Myometrial cell (primary cell): ENCODE data around the genes LSMEM2, HYAL3, ZMYND10, TMEM115 and DOCK3.

- RAMPAGE, long total RNA = no peak
Observed at GRCh38 chr3:50238614-50239121, 2.7 kb downstream of the GNAI2 start.

DNA sequence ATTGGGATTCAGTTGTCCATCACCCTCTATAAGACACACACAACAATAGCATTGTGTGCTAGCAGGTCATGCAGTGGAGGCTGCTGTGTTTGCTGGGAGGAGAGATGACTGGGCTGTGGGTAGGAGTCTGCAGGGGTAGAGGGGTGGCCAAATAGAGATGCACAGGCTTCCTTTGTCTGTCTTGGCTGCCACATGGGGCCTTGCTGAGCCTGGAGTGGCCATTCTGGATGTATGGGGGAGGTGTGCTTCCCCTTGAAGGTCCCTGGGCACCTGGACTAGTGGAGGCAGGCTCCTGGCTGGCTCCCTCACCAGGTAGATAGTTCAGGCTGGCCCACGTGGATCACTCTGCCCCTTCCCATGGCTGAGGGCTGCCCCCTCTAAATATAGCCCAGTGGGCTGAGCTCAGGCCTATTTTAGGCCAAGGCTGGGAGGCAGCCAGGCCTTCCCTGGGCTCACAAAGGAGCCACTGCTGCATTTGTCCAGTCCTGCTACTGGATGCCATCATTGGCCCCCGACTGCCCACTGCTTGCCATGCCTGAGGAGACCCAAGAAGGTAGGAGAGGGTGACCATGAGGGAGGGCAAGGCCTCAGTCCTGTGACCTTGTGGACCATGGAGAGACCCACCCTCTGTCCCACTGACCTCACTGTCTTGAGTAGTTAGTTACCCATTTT, at the start of gene LSMEM2:
Gene LSMEM2, plus strand, starts transcription at position 469 of the 672 bp plus-strand sequence.
- RAMPAGE, long total RNA = no peak

DNA sequence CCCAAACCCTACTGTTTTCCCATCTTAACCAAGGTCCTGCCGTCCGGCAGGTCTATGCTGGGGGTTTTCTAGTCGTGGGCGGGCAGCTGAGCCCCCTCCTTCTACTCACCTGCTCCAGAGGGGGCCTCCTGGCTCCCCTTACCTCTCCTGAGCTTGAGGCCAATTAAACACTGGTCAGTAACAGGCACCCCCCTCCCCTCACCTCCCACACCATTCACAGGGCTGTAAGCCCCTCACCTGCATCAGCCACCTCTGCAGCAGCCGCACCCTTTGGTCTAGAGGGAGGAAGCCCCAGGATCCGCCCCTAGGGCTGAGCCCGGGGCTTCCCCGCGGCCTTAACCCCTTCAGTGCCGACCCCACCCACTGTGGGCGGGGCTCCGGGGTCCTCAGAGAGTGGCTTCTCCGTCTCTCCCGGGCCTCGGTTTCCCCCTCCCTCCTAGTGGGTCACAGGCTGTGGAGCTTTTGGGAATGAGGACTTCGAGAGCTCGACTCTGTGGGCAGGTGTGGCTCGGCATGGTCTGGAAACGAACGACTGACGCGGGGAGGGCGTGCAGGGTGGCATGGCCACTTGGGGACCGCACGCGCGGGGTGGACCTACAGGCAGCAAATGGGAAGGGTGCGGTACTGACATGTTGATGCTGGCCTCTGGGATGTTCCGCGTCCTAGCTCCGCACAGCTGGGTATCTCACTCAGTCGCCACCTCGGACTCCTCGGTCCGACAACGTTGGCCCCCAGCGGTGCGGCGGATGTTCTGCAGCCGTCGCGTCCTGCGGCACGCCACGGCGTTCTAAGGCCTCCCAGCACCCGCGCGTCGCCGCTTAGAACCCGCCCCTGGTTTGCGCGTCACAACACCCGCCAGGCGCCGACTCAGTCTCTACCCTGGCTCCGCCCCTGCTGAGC, at the start of gene HYAL3:
Gene HYAL3, minus strand, starts transcription at position 822 of the 900 bp plus-strand sequence.
- RAMPAGE, long total RNA = start-site peak on the minus strand centred at position 291 of the sequence, 44 bp wide, 56 and 26 reads in 2 replicates; start-site peak on the minus strand centred at position 750 of the sequence, 80 bp wide, 72 and 34 reads in 2 replicates

GRCh38 chr3:50339696-50340119, 928 bp downstream of the RASSF1 start:
- RAMPAGE, long total RNA = no peak

DNA sequence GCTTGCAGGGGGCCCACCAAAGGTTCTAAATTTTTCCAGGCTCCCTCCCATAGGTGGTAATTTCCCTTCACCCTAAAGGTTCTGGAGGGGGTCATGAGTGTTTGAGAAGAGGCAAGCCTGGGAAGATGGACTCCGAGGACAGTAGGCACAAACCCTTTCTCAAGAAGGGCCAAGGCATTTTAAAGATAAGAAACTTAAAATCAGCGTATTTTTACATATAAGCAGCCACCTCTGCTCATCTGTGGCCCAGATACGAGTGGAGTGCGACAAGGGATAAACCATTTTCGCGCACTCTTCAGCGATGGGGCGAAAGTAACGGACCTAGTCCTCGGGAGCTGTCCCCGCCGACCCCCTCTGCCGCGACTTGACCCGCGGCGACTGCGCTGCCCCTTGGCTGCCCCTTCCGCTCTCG, 510 bp downstream of the RASSF1 start:
- RAMPAGE, long total RNA = no peak

DNA sequence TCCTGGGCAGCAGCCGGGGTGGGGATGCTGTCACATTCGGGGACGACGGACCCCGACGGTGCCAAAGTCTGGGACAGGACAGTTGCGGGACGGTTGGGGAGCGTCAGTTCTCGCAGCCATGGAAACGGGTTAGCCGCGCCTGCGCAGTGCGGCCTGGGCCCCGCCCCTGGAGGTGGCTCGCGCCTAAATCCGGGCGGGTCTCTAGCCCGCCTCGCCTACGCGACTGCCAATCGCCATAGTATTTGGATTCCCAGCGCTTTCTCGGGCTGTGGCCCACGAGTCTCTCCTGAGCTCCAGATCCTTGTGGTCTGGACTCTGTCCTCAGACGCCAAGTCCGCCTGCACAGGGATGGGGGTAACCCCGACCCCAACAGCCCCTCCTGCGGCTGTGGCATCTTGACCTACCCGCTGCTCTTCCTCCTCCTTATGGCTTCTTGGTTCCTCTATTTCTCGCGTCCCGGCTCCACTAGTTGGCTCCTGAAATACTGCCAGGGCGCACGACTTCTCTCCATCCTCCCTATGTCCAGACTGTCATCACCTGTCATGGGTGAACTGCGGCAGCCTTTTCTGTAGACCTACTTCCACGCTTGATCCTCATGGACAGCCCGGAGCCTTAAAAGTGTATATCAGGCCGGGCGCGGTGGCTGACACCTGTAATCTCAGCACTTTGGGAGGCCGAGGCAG, at the start of gene ZMYND10:
Gene ZMYND10, minus strand, starts transcription at position 131 of the 683 bp plus-strand sequence.
- RAMPAGE, long total RNA = no peak

DNA sequence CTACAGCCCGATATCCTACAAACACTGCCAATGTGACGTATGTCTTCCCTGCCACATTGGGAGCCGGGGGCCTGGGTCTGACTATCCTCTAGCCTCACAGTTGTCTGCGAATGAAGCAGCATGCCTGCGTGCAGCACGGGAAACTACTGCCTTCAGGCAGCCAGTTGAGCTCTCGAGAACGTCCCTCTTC, 324 bp downstream of the NPRL2 start:
- RAMPAGE, long total RNA = no peak

DNA sequence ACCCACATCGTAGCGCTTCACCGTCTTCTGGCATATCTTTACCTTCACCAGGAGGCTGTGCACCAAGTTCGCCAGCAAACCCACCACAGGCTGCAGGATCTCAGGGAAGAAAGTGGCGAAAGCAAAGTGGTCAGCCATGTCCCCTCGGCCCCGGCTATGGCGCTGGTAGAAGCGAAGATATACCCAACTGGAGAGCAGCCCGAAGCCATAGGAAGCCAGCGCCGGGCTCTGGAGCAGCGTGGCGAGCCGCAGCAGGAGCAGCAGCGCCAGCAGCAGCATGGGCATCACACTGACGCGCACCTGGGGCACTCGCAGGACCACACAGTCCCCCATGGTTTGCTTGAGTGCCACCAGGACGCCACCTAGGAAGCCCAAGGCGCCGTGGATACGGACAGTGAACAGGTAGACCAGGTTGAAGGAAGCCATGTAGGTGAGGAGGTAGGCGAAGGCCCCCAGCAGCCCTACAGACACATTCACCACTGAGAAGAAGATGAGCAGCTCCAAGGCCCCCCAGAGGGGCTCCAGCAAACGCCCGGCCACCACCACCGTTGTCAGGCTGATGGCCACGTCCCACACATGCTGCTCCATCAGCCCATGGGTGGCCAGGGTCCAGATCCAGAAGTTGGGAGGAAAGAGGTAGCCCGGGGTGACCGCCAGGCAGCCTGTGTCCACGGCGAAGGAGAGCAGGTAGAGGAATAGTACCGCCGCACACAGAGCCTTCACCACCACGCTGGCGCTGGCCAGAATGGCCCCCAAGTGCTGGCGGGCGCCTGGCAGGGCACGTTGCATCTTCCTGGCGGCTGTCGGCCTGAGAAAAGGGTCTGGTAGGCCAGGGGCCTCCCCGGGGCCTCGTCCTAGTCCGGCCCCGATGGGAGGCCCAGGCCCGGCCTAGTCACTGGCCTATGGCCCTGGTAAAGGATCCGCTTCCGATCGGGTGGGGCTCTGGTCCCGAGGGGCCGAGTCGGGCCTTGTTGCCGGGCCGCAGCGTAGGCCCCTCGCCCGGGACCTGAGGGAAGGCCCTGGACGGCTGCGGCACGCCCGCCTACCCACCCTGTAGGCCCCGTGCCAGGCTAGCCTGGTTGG, 705 bp downstream of the TMEM115 start:
- RAMPAGE, long total RNA = no peak

- RAMPAGE, long total RNA = start-site peak on the minus strand at chr3:50359468-50359532, 1,509 and 1,481 reads in 2 replicates
Observed at GRCh38 chr3:50359358-50359858, at the start of gene TMEM115. Gene TMEM115 (minus strand): TSS chr3:50359521.

DNA sequence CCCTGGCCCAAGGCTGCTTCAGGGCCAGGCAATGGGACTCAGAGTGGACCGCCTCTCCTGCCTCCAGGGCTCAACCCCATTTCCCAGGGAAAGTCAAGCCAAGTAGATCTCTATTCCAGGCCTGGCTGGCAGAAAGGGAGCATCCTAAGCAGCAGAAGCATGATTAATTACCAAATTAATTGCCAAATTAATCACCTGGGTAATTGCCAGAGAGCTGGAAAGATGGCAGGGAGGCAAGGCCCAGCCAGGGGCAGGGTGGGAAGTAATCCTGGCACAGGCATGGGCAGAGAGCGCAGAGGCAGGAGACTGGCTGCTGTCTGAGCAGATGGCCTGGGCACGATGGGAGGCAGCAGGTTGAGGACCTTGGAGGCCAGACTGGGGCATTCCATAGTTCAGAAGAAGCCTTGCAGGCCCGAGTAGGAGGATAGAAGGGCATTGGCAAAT, 20.5 kb downstream of the C3orf18 start:
- RAMPAGE, long total RNA = no peak

GRCh38 chr3:50587119-50587928, 18.0 kb downstream of the HEMK1 start:
- RAMPAGE, long total RNA = no peak

DNA sequence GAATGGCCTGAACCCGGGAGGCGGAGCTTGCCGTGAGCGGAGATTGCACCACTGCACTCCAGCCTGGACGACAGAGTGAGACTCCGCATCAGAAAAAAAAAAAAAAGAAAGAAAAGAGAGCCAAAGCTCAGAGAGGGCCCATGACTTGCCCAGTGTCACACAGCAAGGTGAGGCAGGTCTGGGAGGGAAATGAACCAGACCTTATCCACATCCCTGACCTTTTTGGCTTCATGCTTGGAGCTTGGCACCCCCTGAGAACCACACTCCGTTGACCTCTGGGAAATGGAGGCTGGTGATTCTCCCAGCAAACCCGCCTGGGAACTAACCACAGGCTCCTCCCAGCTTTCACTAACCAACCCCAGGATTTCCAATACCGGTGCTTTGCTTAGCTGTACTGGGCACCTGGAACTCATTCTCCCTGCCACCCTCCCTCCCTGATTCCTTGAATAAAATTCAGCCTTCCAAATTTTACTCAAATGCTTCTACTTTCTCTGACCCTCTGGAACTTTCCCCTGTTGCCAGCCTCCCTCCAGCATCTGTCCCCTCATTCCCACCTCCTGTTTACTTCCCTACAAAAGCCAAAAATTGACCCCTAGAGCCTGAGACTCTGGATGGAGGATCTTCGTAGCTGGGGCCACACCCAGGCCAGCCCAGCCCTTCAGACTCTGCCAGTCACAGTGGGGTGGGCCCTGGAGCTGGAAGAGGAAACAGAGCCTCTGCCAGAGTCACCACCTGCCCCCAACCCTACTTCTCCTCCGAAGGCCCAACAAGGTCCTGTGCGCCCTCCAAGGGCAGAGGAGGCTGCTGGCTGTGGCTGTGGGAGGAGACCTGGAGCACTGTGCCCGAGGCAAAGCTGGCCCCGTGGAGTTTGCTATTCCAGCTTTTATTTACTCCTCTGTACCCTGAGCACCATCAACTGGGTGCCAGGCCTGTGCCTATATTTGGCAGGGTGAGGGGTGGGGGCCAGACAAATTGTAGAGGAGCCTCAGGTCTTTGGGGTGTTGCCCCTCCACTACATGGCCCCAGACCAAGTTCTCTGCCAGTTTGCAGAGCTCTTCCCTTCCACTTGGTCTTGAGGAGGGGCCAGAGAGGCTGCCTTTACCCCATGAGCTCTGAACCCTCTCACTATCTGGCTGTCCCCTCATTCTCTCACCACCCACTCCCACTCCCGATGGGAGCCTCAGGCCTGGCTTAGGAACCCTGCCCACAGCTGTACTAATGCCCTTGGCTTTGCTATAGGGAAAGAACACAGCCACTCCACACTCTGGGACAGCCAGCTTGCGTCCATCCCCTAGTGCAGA, 19.1 kb downstream of the CISH start:
- RAMPAGE, long total RNA = no peak

GRCh38 chr3:50602089-50602275, 9.6 kb downstream of the CISH start:
- RAMPAGE, long total RNA = no peak

- RAMPAGE, long total RNA = no peak
Observed at GRCh38 chr3:50636840-50637176, 19.9 kb downstream of the MAPKAPK3 start.

DNA sequence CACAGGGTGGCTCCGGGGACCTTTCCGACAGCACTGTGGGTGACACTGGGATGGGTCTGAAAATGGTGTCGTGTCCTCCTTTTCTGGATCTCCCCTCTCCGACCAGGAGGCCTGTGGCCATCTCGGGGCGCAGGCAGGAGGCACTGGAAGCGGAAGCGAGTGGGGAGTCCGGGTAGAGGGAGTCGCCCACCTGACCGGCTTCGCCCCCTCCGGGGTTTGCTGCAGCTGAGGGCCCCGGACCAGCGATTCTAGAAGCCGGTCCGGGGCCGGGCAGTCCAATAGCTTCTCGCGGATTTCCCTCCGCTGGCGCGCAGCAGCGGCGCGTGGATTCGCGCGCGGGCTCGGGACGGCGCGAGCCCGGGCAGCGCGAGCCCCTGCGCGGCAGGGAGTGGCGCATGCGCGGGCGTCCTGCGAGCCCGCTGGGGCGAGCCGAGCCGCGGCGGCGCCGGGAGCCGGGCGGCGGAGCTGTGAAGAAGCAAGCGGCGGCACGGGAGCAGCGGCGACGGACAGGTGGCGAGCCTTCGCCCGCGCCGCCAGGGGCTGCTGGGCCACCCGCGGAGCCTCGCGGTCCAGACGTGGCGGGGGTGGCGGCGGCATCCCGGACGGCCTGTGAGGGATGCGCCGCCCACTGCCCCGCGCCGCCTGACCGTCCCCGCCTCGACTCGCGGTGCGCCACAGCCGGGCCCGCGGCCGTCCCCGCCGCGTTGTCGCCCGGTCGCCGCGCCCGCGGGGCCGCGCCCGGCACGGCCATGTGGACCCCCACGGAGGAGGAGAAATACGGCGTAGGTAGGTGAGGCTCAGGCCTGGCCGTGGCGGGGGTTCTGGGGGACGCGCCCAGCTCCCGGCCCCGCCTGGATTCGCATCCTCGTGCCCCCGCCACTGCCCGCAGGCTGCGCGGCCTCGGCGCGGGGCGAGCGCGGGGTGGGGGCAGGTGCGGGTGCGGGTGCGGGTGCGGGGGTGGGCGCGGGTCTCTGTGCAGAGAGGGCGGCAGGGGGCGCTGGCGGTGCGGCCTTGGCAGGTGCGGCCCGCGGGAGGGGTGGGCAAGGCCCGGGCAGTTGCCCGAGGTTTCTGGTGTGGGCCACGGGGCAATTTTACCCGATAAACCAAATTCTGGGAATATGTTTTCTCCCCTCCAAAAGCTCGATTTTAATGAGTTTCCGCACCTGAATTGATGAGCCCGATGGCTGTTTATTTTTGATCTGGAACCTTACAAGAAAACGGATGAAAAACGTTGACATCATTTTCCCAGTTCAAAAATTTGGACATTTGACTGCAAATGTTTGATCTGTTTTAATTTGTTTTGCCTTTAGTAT, at the start of gene DOCK3:
Gene DOCK3, plus strand, starts transcription at position 413 of the 1,313 bp plus-strand sequence.
- RAMPAGE, long total RNA = no peak

- RAMPAGE, long total RNA = no peak
Observed at GRCh38 chr3:51340259-51341064, 44.6 kb upstream of the MANF start.

DNA sequence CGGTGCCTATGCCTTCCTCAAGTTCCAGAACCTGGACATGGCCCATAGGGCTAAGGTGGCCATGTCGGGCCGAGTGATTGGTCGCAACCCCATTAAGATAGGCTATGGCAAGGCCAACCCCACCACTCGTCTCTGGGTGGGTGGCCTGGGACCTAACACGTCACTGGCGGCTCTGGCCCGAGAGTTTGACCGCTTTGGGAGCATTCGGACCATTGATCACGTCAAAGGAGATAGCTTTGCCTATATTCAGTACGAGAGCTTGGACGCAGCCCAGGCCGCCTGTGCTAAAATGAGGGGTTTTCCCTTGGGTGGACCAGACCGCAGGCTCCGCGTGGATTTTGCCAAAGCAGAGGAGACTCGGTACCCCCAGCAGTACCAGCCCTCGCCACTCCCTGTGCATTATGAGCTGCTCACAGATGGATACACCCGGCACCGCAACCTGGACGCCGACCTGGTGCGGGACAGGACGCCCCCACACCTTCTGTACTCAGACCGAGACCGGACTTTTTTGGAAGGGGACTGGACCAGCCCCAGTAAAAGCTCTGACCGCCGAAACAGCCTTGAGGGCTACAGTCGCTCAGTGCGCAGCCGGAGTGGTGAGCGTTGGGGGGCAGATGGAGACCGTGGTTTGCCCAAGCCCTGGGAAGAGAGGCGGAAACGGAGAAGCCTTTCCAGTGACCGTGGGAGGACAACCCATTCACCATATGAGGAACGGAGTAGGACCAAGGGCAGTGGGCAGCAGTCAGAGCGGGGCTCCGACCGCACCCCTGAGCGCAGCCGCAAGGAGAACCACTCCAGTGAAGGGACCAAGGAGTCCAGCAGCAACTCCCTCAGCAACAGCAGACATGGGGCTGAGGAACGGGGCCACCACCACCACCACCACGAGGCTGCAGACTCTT, 1.7 kb downstream of the RBM15B start:
- RAMPAGE, long total RNA = no peak

GRCh38 chr3:51413739-51414237, 22.7 kb downstream of the RBM15B start:
- RAMPAGE, long total RNA = no peak

DNA sequence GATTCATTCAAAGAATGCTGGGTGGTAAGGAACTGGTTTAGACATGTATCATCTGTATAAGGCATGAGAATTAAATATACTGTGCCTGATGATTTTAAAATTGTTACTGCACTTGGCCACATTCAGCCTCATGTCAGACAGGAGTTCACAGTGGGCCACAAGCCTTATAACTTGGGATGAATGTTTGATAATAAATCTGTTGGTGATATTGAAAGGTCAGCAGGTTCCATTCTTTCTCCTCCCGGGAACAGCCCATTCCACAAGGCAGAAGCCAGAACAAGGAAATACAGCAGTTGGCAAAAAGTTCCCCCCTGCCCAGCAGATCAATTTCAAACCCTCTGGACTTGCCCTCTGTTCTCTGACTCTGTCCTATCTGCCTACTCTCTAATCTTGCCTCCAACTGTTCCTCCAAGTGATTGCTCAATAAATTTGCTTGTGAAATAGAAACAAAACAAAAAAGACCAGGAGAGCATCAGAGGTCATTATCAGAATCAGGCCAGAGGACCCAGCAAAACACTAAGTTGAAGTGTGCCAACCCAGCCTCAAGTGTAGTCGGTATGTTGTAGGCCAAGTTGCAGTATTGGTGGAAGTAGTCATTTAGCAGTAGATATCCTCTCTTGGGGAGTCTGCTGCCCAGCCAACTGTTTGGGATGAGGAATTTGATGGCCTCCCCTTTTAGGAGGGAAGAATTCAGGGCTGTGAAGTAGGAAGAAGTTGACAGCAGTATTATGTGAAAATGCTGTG, 49.6 kb upstream of the TEX264 start:
- RAMPAGE, long total RNA = no peak

DNA sequence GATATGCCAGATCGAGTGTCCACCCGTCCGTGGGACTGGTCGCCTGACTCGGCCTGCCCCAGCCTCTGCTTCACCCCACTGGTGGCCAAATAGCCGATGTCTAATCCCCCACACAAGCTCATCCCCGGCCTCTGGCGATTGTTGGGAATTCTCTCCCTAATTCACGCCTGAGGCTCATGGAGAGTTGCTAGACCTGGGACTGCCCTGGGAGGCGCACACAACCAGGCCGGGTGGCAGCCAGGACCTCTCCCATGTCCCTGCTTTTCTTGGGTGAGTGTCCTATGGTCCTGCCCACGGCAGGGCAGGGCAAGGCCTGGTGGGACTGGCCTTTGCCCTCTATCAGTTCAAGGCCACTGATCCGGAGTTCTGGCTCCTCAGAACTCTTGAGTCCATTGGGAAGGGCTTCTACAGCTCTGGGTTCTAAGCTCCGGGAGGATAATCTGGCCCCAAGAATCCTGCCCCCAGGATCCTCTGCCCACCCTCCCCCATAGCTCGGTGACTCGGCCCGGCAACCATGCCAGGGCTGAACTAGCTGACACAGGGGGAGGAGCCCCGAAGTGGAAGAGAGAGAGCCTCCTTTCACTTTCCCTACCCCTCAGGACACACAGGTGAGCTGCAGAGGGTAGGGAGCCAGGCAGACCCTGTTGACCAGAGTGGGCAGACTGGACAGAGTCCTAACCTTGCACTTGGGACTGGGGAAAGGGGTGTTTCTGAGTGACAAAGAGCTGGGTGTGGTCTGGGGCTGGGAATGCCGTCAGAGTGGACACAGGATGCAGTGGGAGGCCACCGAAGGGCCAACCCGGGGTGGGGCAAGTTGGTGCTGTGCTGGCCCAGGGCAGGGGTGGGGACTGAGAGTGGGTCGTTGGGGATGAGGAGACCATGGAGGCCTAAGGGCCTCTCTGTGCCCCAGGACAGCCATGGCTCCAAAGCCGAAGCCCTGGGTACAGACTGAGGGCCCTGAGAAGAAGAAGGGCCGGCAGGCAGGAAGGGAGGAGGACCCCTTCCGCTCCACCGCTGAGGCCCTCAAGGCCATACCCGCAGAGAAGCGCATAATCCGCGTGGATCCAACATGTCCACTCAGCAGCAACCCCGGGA, 623 bp downstream of the PARP3 start:
- RAMPAGE, long total RNA = start-site peak on the plus strand centred at position 565 of the sequence, 26 bp wide, 43 and 77 reads in 2 replicates; start-site peak on the plus strand centred at position 842 of the sequence, 81 bp wide, 55 and 69 reads in 2 replicates